Heart right ventricle (tissue), 2 donors: ENCODE measurements around the genes ZNF24, ELP2 and MOCOS.

DNA sequence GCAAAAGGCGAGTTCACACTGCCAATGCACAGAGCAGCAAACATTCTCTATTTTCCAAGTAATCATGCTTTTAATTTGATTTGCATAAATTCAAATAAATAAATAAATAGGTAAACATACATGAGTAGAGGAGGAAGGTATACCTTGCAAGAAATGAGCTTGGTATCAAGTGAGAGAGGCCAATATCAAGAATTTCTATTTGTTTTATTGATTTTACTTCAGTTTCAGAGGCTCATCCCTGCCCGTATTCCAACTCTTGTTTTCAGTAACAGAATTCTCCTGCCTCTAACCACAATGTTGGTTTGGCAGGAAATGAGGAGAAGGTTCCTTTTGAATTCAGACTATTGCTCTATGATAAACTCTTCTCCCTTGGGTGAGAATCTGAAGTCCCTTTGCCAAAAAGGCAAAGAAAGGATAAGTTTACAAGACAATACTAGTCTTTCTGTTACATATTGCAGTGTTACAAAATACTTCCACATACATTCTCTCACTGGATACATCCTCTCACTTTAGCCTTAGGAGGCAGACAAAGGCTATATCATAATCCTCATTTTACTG lies 68.3 kb upstream of the ZNF397 start:
- PRO-cap, 2 experiments: no peak in any of the 2 experiments

GRCh38 chr18:35243403-35244115 lies 2.7 kb downstream of the ZNF397 start:
- PRO-cap, 2 experiments: no peak in any of the 2 experiments

DNA sequence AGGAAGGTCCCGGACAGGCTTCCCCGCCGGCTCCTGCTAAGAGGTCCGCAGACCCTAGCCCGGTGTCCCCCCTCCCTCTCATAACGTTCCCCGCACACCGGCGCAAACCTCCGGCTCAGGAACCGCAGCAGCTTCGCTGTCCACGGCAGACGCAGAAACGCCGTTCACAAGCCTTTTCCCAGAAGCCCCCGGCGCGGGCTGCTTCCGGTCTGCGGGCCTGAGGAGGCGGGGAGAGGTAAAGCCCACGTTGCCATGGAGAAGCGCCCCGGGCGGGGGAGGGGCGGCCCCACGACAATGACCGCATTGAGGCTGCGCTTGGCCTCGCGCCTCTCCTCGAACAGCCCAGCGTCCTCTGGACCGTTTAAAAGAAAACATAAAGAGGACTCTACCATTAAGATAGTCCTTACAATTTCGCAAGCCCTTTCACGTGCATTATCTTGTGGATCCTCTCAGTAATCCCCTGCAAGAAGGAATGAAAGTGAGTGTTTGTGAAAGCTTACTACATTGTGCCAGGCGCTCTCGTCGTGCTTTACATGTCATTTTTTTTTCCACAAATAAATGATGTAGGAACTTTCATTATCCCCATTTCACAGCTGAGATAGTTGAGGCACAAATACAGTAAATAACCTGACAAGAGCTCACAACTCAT lies at the start of gene ZNF24:
ZNF24 (minus strand) TSS at position 159 of the 649 bp plus-strand sequence.
- PRO-cap, 2 experiments: peak in 2 of 2 experiments; most common plus-strand start position 303 of the sequence (in 2); most common minus-strand start position 184 of the sequence (in 2)

DNA sequence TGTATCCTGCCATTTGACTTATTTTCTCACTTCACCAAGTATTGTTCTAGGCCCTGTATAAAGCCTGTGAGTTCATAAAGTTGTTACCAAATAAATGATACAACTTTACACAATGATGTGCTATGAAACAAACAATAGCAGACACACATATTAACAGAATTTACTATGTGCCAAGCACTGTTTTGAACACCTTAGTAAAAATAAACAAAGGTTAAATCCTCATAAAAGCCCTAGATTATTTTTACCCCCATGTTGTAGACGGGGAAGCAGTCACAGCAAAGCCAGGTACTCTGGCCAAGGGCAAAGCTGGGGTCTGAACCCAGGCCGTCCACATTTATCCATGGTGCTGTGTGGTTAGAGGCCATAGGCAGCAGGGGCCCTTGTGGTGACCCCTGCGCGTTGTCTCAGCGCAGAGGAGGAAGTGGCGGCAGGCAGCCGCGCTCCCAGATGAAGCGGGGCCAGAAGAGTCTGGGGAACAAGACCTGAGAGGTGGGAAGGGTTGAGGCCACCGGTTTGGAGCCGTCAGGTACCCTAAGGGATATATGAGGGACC lies 910 bp downstream of the ZNF396 start:
- PRO-cap, 2 experiments: no peak in any of the 2 experiments

GRCh38 chr18:35408816-35409186 lies 31.7 kb upstream of the ZNF396 start:
- PRO-cap, 2 experiments: no peak in any of the 2 experiments

DNA sequence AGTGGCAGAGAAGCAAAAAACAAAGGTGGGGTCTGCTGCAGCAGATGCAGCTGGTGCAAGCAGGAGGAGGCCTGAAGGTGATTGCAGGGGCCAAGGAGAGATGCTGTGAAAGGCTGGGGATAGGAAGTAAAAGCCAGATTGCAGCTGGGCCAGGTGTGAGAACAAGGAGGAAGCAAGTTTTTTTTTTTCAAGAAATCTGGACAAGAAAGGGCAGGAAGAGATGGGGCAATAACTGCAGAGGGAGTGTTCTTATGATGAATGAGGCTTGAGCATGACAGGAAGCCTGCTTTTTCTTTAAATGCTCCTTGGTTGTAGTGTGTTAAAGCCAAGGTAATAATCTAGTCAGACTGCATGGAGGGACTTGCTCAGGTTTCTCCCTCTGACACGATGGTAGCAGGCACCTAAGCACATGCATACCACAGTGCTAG lies 35.4 kb upstream of the ZNF396 start:
- PRO-cap, 2 experiments: no peak in any of the 2 experiments

DNA sequence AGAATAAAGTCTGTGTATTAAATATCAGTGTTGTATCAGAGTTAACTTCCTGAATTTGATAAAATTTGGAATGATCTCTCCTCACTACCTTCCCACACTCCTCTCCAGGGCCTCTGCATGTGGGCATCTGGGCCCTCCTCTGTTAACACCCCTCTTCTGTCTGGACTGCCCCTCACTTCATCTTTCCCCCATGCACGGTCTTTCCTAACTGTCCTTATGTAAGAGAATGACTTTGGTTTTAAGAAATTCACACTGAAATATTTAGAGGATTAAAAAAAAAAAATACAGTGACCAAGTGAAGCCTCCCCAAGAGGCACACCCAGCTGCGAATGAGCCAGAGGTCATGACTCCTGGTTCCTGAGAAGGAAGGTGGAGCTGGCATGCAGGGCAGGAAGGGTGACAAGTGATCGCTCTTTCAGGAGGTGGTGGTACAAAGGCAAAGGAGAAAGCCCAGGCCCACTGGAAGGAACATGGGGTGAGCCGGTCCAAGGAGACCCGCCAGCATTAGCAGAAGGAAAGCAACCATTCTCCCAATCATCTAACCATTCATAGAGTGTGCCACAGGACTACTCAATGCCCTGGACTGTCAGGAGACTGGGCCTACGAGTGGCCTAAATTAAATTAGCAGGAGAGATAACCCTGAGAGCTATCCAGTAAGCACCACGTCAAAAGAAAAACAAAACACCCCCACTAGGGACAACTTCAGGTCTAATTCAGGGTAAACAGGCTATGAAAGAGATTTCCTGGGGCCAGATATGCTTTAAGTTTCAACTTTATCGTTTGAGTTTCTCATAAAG lies 7.8 kb downstream of the INO80C start:
- PRO-cap, 2 experiments: no peak in any of the 2 experiments

- PRO-cap, 2 experiments: no peak in any of the 2 experiments
Measured at GRCh38 chr18:35683294-35683752, 101.8 kb downstream of the GALNT1 start.

- PRO-cap, 2 experiments: no peak in any of the 2 experiments
Measured at GRCh38 chr18:35689015-35689330, 107.4 kb downstream of the GALNT1 start.

GRCh38 chr18:35770297-35770557 lies 188.7 kb downstream of the GALNT1 start:
- PRO-cap, 2 experiments: no peak in any of the 2 experiments

DNA sequence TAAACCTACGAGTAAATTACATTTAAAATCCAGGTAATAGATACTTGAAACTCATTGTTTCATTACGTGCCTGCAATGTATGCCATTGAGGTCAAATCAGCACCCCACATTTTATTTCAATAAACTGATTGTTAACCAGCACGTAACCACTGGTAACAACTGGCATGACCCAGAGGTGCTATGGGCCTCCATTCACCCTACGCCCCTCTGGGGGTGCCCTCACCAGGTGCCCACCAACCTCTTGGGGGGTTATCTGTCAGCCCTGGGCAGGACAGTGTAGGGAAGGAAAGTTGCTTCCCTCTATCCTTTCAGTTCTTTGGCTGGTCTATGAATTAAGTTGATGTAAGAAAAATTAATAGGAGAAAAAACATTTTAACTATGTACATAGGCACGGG lies 190.0 kb downstream of the GALNT1 start:
- PRO-cap, 2 experiments: no peak in any of the 2 experiments

DNA sequence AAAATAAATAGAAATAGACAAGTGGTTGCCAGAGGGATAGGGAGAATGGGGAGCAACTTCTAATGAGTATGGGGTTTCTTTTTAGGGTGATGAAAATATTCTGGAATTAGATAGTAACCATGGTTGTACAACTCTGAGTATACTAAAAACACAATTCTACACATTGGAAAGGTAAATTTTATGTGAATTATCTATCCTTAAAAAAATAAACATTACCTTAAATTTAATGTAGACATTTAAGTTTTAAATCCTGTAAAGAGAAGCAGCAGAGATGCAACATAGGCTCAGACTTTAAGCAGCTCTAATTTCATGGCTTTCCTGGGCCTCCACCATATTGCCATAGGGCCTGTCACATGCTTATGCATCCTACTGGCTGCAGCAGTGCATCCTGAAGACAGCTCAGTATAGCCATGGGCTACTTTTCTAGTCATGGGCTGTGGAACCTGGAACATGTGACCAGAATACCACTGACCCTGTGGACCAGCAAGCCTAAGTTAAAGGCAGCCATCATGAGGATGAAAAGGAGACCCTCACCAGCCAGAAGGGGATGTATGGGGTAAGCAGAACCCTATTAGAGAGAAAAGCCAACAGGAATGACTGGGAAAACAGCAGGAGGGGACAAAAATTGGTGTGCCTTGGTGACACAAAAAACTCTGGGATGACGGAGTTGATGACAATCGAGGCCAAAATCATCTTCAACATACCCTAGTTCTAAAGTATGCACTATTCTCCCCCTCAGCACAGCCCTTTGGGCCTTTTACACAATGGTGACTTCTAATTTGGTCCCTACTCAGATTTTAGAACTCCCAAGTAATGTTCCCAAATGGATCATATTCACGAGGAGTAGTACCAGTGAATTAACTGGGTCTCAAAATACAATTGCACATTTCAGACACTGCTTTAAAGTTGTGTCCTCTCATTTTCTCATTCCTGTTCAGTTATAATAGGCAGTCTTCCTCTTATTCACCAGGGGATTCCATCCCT lies 10.8 kb downstream of the C18orf21 start:
- PRO-cap, 2 experiments: no peak in any of the 2 experiments

DNA sequence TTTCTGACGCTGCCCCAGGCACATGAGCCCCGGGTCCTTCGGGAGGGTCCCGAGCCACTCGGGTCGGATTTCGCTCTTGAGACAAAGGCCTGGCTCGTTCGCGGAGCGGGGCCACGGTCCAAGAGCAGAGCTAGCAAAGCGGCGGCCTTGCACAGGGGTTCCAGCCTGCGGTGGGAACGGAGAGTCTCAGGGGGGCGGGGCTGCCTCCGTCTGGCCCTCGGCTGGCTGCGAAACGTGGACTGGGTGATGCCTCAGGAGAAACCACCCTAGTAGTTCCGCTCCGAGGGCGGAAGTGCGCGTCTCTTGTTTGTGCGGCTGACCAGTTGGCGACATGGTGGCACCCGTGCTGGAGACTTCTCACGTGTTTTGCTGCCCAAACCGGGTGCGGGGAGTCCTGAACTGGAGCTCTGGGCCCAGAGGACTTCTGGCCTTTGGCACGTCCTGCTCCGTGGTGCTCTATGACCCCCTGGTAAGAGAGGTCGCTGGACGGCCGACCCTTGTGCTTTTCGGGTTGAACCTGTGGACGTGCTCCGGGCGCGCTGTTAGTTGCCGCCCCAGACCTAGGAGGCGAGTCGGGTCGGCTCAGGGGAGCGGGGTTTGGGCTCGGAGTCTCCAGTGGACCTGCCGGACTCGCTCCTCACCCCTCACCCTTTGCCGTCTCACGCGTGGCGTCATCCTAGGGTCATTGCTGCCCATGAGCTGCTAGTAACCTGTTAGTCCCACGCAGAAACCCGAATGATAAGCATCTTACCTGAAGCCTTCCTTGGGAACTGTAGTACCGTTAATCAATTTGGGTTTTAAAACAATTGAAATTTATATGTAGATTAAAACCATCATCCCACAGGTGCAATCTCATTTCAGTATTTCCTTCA lies at the start of gene ELP2:
ELP2 (plus strand) TSS at position 297 of the 872 bp plus-strand sequence.
- PRO-cap, 2 experiments: peak in 2 of 2 experiments; most common plus-strand start position 318 of the sequence (in 1); most common minus-strand start position 241 of the sequence (in 2)

GRCh38 chr18:36131353-36131674 lies 1.6 kb downstream of the ELP2 start:
- PRO-cap, 2 experiments: no peak in any of the 2 experiments

GRCh38 chr18:36140635-36141405 lies 11.1 kb downstream of the ELP2 start:
- PRO-cap, 2 experiments: no peak in any of the 2 experiments

DNA sequence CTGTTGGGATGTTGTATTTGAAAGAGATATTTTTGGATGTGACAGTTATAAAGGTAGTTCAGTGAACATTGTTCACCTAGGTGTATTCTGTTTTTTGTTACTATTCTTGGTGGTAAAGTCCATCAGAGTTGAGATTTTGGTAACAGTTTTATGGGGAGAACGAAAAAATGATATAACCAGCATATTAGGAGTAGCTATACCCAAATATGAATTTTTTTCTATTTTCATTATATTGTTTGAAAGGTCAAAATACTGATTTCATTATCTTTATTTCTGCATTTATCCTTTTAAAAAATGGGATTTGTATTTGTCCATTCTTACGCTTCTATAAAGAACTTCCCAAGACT lies 14.3 kb downstream of the ELP2 start:
- PRO-cap, 2 experiments: no peak in any of the 2 experiments

- PRO-cap, 2 experiments: no peak in any of the 2 experiments
Measured at GRCh38 chr18:36175329-36176037, 11.8 kb upstream of the MOCOS start.

- PRO-cap, 2 experiments: peak in 2 of 2 experiments; most common plus-strand start chr18:36187530 (in 2); most common minus-strand start chr18:36187421 (in 1)
Measured at GRCh38 chr18:36187242-36187610, at the start of gene MOCOS. Gene MOCOS (plus strand): TSS chr18:36187497.

DNA sequence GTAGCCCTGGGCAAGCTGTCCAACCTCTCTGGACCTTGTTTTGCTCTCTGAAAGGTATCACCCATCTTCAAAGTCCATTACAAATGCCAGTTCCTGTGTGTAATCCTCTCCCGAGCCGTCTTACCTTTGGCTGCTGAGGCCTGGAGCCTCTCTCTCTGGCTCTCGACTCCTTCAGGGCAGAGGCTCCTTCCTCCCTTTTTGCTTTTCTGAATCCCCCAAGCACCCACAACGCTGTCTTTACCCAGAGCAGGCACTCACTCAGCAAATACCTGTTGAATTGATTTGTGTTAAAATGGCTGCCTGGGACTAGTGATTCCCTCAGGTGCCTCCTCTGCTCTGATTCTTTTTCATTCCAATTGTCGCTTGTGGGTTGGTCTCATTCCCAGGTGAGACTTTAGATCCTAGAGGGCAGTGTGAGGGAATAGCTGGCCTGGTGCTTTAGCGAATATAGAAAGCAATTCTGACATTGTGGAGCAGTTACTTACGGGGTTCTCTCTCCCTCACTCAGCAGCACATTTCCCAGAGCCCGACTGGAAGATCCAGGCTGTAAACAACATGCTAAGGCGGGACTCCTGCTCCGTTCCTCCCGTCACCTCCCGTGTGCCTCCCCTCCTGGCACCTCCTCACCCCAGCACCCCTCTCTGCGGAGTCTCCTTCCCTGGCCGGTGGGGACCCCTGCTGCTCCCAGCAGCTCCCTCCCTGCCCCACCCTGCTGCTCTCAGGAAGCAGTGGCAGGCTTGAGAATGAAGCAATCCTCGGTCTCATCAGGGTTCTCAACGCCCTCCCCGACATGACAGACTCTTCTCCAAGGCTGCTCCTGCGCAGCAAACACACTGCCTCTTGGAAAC lies 27.1 kb downstream of the CELF4 start:
- PRO-cap, 2 experiments: no peak in any of the 2 experiments

GRCh38 chr18:37577033-37577425 lies 11.4 kb upstream of the CELF4 start:
- PRO-cap, 2 experiments: no peak in any of the 2 experiments